ENCODE data around the genes NOL4L, BPIFB2, C20orf144, NECAB3 and EIF2S2.

DNA sequence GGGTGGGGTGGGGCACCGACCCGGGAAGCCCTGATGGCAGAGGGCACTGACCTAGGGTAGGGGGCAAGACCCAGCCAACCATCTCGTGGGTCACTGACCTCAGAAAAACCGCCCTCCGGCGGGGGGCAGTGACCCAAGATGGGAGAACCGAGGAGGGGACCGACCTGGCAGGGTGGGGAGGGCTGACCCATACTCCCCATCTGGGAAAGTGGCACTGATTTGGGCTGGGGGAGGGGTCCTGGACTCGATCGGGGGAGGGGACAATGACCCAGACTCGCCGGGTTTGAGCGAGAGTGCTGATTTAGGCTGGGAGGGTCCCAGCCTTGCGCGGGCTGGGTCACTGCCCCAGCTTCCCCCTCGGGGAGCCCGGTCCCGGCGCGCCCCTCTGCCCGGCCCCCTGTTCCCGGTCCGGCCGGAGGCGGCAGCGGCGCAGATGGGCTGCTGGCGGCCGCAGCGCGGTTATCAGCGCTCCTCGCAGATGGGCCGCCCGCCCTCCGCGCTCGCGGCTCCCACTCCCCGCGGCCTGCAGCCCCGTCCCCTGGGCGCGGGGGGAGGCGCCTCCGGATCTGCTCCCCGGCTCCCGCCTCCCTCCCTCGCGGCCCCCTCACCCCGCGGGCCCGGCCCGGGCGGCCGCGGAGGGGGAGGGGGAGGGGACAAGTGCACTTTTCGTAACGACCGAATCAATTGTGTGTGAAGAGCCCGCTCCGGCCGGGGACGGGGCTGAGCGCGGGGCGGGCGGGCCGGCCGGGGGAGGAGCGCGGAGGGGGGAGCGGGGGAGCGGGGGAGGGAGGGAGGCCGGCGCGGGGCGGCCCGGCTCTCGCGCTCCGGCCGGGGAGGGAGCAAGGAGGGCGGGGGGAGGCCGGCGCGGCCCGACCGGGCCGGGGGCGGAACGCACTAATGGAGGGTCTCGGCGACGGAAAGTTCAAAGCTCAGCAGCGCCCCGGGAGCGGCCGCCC lies 2.2 kb downstream of the NOL4L start:
- CAGE, long polyA plus RNA, result no peak
- RRBS, result 12% methylated on average over 36 of the region's 99 CpGs

- CAGE, long polyA plus RNA, result no peak
- RRBS, result 3% methylated on average over 74 of the region's 165 CpGs
Measured at GRCh38 chr20:32584518-32585674, at the start of gene NOL4L. NOL4L (minus strand) TSS chr20:32585333.

DNA sequence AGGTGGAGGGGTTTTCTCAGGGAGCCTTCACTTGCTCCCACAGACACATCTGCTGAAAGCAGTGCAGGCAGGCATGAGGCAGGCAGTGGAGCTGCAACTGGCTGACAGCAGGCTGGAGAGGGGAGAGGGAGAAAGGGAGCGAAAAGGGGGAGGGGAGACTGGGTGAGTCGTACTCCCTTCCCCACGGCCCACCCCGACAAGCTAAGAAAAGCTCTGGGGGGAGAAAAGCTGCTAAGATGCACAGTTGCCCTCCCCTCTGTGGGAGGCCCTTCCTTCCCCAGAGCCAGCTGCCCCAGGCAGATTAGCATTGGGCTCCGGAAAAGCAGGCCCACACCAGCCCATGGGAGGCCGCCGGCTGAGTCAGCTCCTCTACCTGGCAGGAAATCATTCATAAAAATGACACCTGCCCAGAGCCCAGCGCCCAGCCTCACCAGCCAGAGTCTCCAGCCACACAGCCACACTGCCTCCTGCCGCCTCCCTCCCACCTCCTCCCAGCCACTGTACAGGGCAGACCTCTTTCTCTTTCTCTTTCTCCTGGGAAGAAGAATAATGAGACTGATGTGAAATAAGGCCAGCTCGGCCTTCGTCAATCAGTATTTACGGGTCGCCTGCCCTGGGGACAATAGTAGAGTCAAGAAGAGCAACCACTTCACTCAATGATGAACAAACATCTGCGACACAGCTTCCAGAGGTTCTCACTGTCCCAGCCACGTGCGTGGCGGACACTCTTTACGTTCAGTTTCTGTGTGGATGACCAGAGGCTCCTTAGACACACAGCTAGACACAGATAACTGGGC lies 7.7 kb upstream of the C20orf203 start:
- CAGE, long polyA plus RNA, result no peak
- RRBS, result 14% methylated on average over 2 of the region's 18 CpGs

GRCh38 chr20:32777527-32778199 lies 15.5 kb downstream of the DNMT3B start:
- CAGE, long polyA plus RNA, result no peak
- RRBS, result no CpG with 5 or more reads among the region's 12 CpGs

DNA sequence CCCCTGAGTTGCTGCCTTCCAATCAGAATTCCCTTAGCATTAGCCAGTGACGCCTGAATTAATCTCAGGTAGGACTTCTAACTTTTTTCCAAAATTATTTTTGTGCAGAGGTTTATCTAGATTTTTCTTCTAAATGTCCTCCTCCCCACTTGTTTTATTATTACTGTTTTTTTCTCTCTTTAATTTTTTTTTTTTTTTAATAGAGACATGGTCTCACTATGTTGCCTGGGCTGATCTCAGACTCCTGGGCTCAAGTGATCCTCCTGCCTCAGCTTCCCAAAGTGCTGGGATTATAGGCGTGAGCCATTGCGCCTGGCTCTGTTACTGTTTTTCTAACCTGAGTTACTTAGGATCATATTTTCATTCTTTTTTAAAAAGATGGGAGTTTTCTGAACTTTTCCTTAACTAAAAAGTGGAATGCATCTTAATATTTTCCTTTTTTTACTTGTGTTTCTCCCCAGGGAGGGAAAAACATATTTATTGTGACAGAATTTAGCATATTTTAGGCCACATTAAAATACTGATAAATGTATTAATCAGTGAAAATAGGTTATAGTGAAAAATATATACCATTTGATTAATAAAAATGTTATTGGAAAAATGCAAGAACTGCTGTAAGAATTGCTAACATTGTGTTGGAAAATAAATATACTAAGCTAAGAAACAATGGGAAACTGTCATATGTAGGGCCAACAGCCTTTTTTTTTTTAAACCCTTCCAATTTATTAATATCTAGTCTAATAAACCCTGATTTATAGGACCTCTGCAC lies 1.2 kb upstream of the EFCAB8 start:
- CAGE, long polyA plus RNA, result no peak
- RRBS, result no CpG with 5 or more reads among the region's 3 CpGs

GRCh38 chr20:32984247-32984689 lies 20.0 kb downstream of the SUN5 start:
- CAGE, long polyA plus RNA, result no peak
- RRBS, result no CpG with 5 or more reads among the region's 9 CpGs

DNA sequence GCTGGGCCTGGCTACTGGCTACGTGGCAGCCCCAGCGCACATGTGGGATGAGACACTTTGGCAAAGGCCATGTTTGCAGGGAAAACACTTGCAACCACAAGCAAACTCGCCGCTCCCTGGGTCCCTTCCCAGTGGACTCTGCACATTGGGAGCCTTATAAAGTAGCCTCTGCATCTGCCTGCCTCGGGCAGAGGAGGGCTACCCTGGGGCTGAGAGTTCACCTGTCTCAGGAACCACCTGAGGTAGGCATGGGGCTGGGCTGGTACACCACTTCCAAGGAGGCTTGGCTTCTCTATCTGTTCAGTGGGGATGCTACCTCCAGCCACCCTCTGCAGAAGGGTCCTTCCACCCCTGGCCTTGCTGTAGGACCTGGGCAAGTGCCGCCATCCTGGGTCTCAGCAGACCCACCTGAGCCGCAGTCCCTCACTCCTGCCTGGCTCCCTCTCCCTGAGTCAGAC lies at the start of gene BPIFB2:
Gene BPIFB2 (plus strand): TSS at position 186 of the 458 bp plus-strand sequence.
- CAGE, long polyA plus RNA, result no peak
- RRBS, result no CpG with 5 or more reads among the region's 7 CpGs

DNA sequence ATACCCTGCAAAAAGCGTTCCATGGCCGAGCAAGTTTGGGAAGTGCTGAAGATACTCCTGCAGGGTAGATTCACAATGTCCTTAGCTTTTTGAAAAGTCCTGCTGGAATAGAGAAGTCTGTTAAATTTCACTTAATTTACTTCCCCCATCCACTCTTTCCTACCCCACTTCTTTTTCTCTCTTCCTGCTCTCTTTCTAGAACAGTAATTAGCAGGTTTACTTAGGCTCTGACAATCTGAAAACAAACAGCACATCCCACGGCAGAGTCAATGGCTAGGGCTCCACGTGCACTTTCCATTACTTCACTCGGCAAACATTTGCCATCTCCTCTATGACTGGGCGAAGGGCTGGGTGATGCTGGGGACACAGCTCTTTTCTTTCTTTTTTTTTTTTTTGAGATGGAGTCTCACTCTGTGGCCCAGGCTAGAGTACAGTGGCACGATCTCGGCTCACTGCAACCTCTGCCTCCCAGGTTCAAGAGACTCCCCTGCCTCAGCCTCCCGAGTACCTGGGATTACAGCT lies 26.6 kb downstream of the BPIFB4 start:
- CAGE, long polyA plus RNA, result no peak
- RRBS, result no CpG with 5 or more reads among the region's 9 CpGs

GRCh38 chr20:33235659-33235858 lies 237 bp upstream of the BPIFA1 start:
- CAGE, long polyA plus RNA, result no peak
- RRBS, result no CpG with 5 or more reads among the region's 2 CpGs

DNA sequence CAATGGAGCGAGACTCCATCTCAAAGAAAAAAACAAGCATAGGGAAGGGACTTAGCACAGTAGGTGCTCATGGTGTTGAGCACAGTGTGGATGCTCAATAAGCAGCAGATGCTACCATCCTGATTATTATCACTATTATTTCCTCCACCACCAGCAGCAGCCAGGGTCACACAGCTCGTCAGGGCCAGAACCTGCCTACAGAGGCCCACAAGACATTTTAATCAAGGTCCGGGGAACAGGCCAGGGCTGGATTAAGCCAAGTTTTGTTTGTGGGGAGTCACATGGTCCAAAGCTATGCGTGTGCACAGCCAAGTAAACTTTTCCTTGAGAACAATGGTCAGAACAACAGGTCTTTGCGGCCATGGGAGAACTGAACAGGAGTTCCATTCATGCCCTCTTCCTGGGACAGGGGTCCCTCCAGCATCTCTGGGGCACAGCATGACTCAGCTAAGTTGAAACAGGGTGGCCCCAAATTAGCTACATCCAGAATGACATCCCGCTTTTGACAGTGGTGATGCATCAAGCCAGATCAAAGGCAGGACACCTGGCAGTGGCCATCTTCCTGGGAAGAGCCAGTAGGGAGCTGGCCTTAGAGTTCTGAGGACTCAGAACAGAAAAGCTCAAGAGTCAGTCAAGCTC lies 11.7 kb downstream of the SNTA1 start:
- CAGE, long polyA plus RNA, result no peak
- RRBS, result no CpG with 5 or more reads among the region's 6 CpGs

GRCh38 chr20:33442905-33443476 lies 572 bp downstream of the SNTA1 start:
- CAGE, long polyA plus RNA, result no peak
- RRBS, result 2% methylated on average over 24 of the region's 41 CpGs

- CAGE, long polyA plus RNA, result no peak
- RRBS, result no CpG with 5 or more reads among the region's 12 CpGs
Measured at GRCh38 chr20:33647524-33648425, 14.4 kb upstream of the C20orf144 start.

DNA sequence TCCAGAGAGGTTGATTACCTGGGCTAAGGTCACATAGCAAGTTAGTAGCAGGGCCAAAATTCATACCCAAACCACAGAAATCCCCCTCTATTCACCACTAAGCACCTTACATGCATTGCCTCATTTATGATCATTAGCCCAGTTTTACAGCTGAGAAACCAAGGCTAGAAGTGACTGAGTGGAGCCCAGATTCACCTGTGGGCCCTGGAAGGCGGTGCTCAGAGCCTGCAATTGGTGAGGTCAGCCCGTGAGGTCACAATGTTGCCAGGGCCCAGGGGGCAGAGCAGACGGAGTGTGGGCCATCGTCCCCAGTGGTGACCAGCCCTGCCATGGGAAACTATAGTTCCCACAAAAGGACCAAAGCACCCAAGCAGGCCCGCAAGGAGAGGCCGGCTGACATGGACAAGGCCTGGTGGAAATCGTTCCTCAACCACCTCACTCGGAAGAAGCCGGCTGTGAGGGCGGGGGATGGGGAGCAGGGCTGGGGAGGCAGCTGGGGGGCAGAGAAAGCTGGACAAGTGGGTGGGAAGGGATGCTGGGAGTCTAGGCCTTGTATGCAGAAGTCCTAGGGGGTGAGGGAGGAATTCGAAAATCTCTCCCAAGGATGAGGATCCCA lies at the start of gene C20orf144:
Gene C20orf144 (plus strand): TSS at position 311 of the 616 bp plus-strand sequence.
- CAGE, long polyA plus RNA, result no peak
- RRBS, result 100% methylated on average over 2 of the region's 11 CpGs

DNA sequence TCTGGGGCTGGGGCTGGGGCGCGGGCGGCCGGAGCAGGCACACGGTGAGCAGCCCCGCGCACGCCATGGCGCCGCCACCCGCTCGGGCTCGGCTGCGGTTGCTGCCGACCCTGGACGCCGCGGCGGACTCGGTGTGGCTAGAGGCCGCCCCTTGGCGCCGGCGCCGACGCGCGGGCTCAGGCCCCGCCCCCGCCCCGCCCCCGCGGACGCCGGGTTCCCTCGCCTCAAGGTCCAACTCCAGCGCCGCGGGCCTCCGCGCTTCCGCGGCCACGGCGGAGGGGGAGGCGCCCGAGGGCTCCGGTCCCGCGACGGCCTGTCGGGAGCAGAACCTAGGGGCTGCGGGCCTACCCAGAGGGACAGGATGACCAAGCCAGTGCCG lies at the start of gene NECAB3:
Gene NECAB3 (minus strand): TSS at position 143 of the 379 bp plus-strand sequence.
- CAGE, long polyA plus RNA, result no peak
- RRBS, result 2% methylated on average over 26 of the region's 54 CpGs

GRCh38 chr20:33674665-33675497 lies 653 bp upstream of the NECAB3 start:
- CAGE, long polyA plus RNA, result no peak
- RRBS, result no CpG with 5 or more reads among the region's 26 CpGs

- CAGE, long polyA plus RNA, result no peak
- RRBS, result no CpG with 5 or more reads among the region's 10 CpGs
Measured at GRCh38 chr20:33812894-33813506, 1.9 kb downstream of the CHMP4B start.

DNA sequence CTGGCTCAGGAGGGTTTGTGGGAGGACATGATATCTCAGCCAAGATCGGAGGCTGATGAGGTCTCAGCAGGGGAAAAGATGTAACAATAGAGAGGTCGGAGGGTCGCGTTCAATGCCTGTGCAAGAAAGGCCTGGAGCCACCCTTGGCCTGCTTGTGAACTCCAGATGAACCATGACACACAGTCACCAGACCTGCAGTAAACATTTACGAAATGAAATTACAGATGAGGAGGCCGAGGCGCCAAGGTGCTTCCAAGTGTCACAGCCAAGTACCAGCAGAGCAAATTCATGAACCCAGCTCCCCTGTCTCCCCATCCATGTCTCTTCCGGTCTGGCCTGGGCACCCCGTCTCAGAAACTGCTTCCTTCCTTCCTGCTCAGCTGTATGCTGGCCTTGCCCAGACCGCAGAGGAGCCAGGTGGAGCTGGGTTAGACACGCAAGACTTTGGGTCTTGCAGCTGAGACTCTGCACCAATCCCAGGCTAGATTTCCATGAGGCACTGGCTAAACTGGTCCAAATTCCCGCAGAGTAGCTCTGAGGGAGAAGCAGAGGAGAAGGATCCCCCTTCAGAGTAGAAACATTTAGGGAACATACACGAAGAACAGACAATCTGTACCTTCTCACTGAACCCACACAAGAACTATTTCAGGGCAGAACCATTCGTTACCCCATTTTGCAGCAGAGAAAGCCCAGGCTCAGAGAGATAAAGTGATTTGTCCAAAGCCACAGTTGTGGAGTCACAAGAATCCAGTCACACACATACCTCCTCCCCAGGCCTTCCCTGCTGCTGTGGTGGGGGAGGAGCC lies 48.2 kb downstream of the CHMP4B start:
- CAGE, long polyA plus RNA, result no peak
- RRBS, result no CpG with 5 or more reads among the region's 14 CpGs

- CAGE, long polyA plus RNA, result no peak
- RRBS, result 0% methylated on average over 1 of the region's 25 CpGs
Measured at GRCh38 chr20:34112088-34112338, at the start of gene EIF2S2. EIF2S2 (minus strand) TSS chr20:34112243.

- CAGE, long polyA plus RNA, result no peak
- RRBS, result no CpG with 5 or more reads among the region's 6 CpGs
Measured at GRCh38 chr20:34259775-34260785, 18.9 kb downstream of the ASIP start.

DNA sequence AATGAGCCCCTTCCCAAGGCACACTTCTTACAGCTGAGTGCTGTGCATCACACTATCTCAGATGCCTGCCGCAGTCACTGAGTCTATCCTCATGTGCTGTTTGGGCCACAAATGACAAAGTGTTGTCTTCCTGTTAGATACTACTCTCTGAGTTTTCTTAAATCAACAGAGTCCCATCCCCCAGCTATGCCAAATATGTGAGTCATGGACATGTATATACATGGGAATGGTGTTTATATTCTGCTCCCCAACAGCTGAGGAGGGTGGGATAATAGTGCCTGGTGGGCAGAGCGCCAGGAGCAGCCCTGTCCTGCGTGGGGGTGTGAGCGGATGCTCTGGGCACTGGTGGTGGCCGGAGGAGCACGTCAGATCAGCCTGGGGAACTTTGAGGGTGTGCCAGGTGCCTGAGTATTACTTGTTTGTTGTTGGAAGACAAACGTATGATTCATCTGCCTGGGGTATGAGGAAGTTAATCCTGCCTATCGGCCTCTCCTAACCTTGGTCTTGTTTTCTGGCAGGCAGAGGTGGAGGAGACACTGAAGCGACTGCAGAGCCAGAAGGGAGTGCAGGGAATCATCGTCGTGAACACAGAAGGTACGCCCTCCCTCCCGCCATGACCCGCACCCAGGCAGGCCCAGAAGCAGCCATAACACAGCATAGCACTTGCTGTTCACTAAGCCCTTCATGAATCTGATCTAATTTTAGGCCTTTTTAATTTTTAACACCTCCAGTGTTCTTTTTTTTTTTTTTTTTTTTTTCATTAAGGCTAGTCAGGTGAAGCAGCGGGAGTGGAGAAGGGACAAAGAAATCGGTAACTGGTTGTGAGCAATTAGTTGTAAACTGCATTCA lies 9.8 kb downstream of the DYNLRB1 start:
- CAGE, long polyA plus RNA, result no peak
- RRBS, result no CpG with 5 or more reads among the region's 16 CpGs